Zone of skin (tissue), 1 donor: ENCODE results near the genes GID8, SLC17A9, BHLHE23 and COL20A1.

DNA sequence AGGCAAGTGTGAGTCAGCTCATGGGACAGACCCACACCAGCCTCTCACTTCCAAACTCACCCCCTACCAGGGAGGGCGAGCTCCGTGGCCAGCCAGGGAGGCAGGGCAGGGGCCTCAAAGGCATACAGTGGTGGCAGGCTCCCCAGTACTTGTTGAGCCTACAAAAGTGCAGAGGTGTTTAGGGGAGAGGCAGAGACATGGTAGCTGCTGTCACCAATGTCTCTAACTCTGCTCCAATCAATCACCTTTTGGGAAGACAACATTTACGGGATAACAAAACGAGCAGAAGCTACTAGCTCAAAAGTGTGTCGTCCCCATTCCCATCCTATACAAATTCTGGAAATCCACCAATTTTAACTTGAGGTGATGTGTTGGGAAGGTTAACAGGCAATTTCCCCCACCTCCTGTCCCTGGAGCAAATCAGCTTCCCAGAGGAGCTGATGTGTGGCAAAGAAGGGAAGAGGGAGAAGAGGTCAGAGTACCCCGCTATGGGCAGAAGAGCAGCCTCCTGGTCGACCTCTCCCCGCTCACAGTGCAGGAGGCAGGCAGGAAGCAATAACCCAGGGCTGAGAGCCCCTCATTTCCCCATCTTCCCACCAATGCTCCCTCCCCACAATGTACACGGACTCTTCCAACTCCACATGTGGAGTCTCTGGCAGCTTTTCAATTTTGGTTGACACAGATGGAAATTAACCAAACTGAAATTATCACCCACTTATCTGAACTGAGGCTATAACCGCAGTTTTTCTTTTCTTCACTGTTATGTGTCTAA is 22.7 kb downstream of the DIDO1 start:
- RRBS = no CpG with 5 or more reads among the region's 10 CpGs

- RRBS = 2% methylated on average over 42 of the region's 99 CpGs
Measured at GRCh38 chr20:62938008-62939021, at the start of gene GID8. GID8 (plus strand) TSS chr20:62938147.

DNA sequence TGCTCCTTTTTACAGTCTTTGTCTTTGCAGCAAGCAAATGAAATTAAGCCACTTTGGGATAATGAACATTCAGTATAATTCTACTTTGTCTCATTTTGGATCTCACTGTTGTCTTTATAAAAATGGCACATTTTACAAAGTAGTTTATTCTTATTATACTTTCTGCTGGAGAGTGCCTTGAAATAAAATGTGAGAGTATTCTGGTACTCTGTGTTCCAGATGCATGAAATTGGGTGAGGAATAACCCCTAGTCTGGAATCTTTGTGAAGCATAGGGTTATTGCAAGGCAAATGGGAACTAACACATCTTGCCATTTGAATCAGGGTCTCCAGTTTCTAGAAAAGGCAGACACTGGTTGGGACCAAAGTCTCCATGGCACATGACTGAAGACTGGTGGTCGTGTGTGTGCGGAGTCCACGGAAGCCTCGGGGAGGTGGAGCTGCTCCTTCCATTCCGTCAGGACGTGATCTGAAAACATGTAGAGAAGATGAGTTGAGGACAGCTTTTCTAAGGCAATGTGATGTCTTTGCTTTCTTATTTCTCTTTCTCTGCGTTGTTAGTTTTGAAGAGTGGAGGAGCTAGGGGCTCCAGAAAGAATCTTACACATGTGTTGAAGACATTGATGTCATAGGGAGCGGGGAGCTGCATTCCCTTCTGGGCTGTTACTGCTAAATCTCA is 5.0 kb upstream of the SLC17A9 start:
- RRBS = no CpG with 5 or more reads among the region's 8 CpGs

GRCh38 chr20:62952296-62953172 is at the start of gene SLC17A9:
SLC17A9 (plus strand) TSS chr20:62952709.
- RRBS = 7% methylated on average over 6 of the region's 41 CpGs

- RRBS = no CpG with 5 or more reads among the region's 32 CpGs
Measured at GRCh38 chr20:62953643-62954587, 1.4 kb downstream of the SLC17A9 start.

GRCh38 chr20:63006745-63007600 is at the start of gene BHLHE23:
BHLHE23 (minus strand) TSS chr20:63006964.
- RRBS = 4% methylated on average over 37 of the region's 97 CpGs

GRCh38 chr20:63014316-63015643 is 8.0 kb upstream of the BHLHE23 start:
- RRBS = no CpG with 5 or more reads among the region's 39 CpGs

GRCh38 chr20:63029578-63030114 is 22.9 kb upstream of the BHLHE23 start:
- RRBS = 4% methylated on average over 4 of the region's 25 CpGs

DNA sequence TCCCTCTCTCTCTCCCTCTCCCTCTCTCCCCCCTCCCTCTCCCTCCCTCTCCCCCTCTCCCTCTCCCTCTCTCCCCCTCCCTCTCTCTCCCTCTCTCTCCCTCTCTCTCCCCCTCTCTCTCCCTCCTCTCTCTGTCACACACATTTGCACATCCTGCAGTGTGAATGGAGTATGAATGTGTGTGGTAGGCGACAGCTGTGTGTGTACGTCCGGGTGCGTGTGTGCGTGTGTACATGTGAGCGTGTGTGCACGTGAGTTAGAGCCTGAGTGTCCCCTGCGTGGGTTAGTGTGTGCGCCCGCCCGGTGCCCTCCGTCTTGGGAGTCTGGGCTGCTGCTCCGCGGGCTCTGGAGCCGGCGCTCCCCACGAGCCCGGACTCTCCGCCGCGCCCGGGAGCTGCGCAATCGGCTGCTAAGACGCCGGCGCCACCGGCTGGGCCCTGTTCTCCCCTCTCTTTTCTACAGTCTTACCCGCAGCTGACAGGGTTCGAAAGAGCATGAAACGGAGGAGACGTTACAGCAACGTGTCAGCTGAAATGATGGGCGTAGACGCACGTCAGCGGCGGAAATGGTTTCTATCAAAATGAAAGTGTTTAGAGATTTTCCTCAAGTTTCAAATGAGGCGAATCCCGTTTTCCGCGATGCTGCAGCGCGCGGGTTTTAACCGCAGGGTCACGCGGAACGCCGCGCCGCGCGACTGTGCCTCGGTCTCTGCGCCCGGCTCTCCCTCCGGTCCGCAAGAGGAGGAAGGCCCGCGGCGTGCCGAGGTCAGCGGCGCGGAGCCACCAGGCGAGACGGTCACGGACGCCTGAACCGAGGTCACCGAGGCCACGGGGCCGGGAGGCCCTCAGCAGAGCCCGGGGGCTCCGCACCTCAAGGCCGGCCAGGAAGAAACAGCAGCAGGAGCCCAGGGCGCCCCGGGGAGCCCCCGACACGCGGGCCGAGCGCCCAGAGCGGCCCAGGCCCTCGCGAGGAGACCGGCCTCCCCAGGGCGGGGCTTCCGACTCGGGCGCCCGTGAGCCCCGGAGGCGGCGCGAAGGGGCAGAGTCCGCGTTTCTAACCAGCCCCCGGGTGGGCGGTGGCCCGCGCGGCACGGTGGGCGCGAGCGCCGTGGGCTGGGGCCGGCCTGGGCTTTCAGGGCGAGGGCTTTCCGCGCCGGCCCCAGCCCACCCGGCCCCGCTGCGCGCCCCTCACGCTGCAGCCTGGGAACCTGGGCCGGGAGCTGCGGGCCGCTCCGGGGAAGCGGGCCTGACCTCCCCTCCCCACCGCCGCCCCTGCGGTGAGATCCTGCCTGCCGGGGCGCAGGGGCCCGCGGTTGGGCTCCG is 95.3 kb upstream of the BHLHE23 start:
- RRBS = 2% methylated on average over 67 of the region's 132 CpGs

GRCh38 chr20:63151530-63152316 is 64.2 kb downstream of the YTHDF1 start:
- RRBS = 13% methylated on average over 10 of the region's 41 CpGs

GRCh38 chr20:63276240-63276788 is 3.7 kb downstream of the ARFGAP1 start:
- RRBS = no CpG with 5 or more reads among the region's 14 CpGs

- RRBS = 68% methylated on average over 2 of the region's 8 CpGs
Measured at GRCh38 chr20:63293056-63293482, at the start of gene COL20A1. COL20A1 (plus strand) TSS chr20:63293186.

GRCh38 chr20:63353639-63354235 is 7.4 kb downstream of the CHRNA4 start:
- RRBS = no CpG with 5 or more reads among the region's 8 CpGs

GRCh38 chr20:63379981-63380408 is 18.8 kb upstream of the CHRNA4 start:
- RRBS = no CpG with 5 or more reads among the region's 10 CpGs

- RRBS = no CpG with 5 or more reads among the region's 16 CpGs
Measured at GRCh38 chr20:63380606-63381018, 19.5 kb upstream of the CHRNA4 start.

GRCh38 chr20:63416464-63417256 is 55.5 kb upstream of the CHRNA4 start:
- RRBS = no CpG with 5 or more reads among the region's 38 CpGs

GRCh38 chr20:63434648-63435229 is 37.7 kb downstream of the KCNQ2 start:
- RRBS = no CpG with 5 or more reads among the region's 29 CpGs

- RRBS = 3% methylated on average over 5 of the region's 52 CpGs
Measured at GRCh38 chr20:63534817-63535787, 2.1 kb downstream of the PTK6 start.

DNA sequence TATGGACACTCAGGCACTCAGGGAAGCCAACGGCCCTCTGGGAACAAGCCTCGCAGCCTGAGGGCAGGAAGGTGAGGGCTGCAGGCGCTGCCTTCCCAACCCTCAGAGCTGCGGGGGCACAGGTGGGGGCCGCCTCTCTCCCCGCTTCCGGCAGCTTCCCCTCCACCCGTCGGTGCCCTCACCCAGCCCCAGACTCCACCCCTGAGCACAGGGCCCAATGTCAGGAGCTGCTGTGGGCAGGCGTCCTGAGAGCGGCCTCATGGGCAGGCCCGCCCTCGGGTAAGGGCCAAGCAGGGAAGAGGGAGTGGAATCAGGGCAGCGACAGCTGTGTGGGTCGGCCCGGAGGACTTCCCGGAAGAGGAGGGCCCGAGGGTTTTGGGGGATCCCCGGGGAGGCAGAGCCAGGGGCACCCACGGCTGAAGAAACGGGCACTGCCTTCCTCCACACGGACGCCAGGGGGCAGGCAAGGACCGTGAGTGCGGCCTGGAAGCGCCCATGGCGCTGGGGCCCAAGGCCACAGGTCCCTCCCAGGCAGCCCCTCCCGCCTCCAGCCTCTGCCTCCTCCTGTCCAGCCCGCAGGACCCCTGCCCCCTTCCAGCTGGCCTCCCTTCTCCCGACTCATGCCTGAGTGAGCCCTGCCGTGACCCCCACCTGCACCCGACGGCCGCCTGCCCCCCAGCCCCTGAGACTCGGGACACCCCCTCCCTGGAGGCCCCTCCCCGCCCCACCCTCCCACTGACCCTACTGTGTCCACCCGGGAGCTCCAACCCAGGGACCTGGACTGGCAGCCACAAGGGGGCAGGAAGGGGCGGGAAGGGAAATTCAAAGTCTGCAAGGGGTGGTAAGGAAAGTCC is 680 bp upstream of the PTK6 start:
- RRBS = 0% methylated on average over 2 of the region's 38 CpGs

GRCh38 chr20:63568382-63568932 is 5.6 kb downstream of the HELZ2 start:
- RRBS = 45% methylated on average over 7 of the region's 31 CpGs